A673 (cell line): ENCODE measurements around the gene ZNRF2.

GRCh38 chr7:28732627-28732809 is 225.6 kb downstream of the TRIL start:
- PRO-cap, result no peak

- PRO-cap, result no peak
Observed at GRCh38 chr7:28853758-28854683, 104.1 kb downstream of the TRIL start.

- PRO-cap, result no peak
Observed at GRCh38 chr7:28933289-28934009, 24.7 kb downstream of the TRIL start.

DNA sequence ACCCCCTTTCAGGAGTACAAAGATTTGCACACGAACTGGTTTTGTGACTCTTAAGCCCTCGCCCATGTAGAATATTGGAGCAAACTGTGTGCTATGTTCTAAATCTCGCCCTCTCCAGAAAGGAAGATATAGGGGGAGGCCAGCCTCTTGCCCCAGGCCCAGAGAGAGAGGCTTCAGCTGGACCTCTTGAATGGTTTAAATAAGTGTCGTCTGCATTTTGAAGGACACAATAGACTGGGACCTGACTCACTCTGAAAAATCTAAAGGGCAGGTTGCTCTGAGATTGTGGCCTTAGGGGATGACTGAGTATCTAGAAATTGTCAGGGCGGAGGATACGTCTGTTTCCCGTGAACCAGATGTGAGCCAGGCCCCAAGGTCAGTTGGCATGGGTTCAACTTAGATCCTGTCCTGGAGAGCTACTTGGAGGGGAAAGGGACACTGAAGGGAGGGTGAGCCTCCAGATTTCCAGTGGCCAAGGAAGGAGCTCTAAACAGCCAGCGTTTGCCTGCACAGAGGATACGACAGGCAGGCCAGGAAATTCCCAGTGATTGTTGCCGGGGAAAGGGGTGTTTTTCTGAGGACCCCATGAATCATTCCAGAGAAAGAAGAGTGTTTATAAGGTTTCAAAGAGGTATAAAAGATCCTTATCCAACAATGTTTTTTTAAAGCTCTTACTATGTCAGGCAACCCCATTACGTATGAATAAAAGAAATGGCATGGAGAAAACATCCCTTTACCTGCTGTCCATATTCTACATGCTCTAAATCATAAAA is 110.2 kb downstream of the CHN2 start:
- PRO-cap, result no peak

GRCh38 chr7:29413427-29414077 is 150.1 kb upstream of the PRR15 start:
- PRO-cap, result no peak

DNA sequence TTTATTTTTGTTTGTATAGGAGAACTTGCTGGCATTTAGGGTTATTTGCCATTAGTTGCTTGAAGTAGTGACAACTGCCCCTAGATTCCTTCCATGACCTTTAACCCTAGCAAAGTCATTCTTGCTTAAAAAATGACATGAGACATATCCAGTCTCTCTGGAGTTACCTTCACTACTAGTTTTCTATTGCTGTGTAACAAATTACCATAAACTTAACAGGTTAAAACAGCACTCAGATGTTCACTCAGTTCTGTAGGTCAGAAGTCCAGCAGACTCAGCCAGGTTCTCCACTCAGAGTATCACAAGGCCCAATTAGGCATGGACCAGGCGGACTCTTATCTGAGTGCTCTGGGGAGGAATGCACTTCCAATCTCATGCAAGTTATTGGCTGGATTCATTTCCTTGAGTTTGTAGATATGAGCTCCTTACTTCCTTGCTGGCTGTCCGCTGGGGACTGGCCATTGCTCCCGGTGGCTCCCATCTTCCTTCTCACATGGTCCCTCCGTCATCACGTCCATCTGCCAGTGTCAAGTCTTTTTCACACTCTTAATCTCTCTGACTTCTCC is 137.1 kb upstream of the PRR15 start:
- PRO-cap, result no peak

DNA sequence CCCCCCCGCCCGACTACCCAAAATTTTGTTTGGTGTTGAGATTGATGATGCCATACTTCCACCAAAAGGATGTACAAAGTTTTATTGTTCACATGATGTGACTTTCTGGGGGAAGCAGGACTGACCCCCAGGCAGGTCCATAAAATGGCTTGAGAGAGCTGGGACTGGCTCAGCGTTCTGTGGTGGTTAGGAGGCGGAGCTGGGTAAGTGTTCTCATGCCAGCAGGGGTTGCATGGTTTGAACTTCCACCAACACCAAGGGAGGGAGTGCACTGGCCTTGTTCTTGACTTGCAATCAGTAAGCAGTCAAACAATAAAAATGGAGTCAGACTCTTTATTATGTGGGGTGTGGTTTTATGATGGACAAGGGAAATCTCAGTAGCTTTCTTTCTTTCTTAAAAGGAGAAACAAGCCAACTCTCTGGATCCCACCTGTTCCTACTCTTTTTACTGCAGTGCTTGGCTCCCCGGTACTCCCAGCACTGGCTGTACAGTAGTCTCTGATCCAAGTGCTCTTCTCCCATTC is 95.4 kb upstream of the PRR15 start:
- PRO-cap, result no peak

- PRO-cap, result no peak
Observed at GRCh38 chr7:29479315-29480437, 84.0 kb upstream of the PRR15 start.

- PRO-cap, result no peak
Observed at GRCh38 chr7:29809199-29809478, 2.8 kb downstream of the WIPF3 start.

- PRO-cap, result bidirectional peak, plus-strand start at chr7:29866917, minus-strand start at chr7:29866718
Observed at GRCh38 chr7:29866534-29867337, 60.4 kb downstream of the WIPF3 start.

DNA sequence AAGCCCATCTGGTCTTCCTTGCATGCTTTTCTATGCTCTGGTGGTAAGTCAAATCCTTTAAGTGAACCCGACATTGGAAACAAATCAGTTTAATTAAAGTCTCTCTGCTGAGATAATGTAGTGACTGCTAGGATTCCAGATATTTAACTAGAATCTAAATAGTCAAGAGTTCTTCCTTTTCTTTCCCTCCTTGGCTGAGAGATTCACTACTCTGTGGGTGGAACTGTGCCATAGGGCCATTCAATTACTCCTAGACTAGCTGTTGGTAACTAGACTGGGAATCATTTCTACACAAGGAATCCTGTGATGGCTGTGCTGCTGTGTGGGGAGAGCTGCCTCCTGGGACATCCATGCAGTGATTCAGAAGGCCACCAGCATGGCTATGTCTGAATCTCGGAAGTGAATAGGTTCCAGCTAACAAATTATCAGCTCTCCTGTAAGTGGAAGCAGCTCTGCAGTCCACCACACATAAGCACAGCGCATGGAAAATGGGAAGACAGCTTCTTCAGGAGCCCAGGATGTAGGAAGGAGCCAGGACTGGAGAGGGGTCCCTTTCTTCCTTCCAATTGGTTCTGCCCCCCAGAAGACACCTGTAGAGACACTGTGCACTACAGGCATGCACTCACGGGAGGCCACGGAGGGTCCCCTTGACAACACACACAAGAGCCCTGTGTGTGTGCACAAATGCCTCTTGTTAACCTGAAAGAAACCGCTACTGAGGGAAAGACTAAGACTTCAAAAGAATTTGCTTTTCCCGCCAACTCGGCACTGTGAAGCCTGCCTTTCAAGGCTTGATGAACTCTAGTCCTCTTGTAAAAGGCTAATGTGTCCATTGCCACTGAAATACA is 66.5 kb downstream of the SCRN1 start:
- PRO-cap, result no peak

DNA sequence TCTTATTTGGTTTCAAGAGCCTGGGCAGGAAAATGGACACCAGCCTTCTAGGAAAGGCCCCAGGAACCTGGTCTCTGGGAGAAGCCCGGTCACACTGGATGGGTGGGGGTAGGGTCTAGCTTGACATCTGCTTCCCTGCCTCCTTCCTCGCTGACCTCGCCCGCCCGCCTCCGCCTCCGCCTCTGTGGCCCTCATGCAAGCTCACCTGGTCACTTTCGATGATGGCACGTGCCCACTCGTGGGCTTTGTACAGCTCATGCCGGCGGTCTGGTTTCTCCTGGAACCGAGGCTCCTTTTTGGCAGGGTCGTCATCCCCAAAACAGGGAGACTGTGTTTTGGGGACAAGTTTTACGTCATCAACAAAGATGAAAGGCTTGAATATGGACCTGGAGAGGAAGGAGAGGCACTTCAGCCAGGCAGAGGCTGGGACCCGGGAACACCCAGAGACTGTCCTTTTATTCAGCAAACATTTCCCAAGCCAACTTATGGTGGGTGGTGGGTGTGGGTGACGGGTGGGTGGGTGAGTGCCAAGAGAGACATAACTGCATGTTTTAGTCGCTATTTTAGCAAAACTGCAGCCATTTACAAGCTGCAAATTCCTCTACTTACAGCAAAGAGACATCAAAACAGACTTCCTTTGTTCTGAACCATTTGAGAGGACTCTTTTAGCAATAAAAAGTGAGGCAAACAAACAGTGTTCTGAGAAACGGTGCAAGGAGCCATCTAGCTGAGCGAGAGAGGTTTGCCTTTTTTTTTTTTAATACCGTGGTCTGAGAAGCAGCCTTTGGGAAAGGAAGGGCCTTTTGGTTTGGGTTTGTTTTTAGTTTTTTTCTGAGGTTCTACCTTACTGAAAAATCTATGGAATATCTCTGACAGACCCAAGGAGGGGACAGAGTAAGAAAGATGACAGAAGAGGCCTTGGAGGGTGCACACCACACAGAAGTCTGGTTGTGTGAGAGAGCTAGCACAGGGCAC is 63.1 kb downstream of the SCRN1 start:
- PRO-cap, result no peak

DNA sequence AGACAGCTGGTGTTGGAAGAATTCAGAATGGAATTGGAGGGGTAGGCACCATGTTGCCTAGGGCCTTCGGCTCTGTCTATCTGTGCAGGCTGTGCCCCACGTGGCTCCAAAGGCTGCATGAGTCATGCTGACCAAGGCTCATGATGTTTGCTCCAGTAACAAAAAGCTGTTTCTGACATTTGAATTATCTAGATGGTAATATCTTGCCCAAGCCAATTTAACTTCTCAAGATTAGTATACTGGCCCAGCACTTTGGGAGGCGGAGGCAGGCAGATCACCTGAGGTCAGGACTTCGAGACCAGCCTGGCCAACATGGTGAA is 57.5 kb downstream of the SCRN1 start:
- PRO-cap, result no peak

- PRO-cap, result no peak
Observed at GRCh38 chr7:29976725-29977040, 12.9 kb downstream of the SCRN1 start.

DNA sequence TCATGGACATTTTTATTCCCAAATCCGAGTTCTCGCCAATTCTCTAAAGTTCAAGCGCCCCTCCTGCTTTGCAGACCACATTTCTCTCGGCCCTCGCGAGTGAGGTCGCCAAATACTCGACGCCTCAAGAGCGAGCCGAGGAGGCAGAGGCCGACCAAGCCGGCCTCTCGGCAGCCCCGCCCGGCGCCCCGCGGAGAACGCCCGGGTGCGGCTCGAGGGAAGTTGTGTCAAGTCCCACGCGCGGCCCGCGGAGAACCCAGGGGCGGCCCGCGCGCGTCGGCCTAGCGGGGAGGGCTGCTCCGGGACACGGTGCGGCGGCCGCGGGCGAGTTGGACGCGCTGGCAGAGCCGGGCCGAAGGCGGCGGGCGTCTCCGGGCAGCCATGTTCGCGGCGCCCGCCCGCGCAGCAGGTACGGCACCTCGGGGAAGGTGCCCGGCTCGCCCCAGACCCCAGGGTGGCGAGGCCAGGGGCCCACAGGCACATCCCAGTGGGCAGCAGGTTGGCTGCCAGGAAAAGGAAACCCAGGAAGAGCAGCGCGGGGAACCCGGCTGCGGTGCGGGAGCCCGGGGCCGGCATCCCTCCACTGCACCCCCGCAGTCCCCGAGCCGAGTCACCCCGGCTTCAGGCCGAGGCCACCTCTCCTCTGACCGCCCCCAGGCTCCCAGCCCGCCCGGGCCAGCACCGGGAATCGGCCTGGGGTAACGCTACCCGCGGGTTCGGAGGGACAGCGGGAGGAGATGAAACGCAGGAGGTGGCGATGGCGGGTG is 602 bp downstream of the SCRN1 start:
- PRO-cap, result unidirectional peak, plus-strand start at position 193 of the sequence

DNA sequence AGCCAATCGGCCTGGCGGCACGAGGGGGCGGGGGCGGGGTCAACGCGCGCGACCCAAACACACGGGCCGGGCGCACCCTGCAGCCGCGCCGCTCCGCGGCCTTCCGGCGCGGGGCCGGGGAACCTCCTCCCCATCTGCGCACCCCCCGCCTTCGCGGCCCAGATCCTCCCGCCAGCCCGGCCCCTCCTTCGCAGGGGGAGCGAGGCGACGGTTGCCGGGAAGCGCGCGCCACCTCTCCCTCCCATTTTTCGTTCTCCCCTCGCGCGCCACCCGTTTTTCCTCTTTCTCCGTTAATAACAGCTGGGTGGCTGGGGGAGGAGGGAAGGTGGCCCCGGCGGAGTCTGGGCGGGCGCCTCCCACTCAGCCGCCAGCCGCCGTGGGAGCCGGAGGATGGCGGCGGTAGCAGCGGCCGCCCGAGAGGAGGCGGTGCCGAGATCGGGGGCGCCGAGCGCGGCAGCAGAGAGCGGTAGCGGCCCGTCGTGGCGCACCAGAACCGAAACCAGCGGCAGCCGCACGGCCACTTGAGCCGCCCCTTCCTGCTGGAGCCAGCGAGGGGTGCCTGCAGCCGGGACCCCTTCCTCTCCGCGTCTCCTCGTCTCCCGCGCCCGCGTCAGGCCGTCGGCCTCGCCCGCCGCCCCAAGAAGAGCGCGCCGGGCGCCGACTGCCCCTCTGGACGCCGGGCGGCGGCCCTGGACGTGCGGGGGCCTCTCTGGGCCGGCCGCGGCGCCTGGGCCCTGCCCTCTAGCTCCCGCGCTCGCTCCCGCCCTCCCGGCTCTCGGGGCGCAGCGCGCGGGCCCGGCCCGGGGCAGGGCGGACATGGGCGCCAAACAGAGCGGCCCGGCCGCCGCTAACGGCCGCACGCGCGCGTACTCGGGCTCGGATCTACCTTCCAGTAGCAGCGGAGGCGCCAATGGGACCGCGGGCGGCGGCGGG is at the start of gene ZNRF2:
TSS of gene ZNRF2 (plus strand) at position 56 of the 933 bp plus-strand sequence.
- PRO-cap, result bidirectional peak, plus-strand start at position 80 of the sequence, minus-strand start outside the sequence; bidirectional peak, plus-strand start at position 490 of the sequence, minus-strand start at position 136 of the sequence; bidirectional peak, plus-strand start at position 826 of the sequence, minus-strand start at position 884 of the sequence

DNA sequence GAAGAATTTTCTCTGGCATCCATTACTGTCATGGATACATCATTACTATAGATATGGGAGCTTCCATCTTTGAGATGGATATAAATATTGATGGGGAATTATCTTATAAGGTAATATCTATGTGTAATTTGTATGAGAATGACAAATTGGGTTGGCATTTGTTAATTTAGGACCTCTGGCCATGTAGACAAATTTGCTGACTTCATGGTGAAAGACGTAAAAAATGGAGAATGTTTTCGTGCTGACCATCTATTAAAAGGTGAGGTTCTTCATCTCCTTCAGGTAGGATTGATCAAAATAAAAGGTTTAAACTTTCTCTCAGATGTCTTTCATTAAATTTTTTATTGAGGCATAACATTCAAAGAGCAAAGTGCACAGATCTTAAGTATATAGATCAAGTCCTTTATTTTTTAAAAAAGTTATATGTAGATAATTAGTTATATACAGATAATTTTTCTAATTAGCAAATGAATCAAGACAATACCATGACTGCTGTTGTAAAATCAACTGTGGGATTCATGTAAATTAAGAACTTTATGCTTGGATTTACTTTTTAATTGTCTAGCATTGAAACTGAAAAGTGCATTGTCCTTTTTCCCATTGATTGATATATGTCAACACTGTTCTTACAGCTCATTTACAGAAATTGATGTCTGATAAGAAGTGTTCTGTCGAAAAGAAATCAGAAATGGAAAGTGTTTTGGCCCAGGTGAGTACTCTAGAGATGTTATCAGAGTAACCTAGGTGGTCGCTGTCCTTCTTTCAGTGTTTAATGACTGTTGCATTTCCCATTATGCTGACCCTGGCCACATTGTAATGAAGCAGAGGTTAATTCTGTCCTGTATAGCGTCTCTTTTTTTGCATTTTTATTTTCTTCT is 8.4 kb downstream of the GARS1 start:
- PRO-cap, result no peak

DNA sequence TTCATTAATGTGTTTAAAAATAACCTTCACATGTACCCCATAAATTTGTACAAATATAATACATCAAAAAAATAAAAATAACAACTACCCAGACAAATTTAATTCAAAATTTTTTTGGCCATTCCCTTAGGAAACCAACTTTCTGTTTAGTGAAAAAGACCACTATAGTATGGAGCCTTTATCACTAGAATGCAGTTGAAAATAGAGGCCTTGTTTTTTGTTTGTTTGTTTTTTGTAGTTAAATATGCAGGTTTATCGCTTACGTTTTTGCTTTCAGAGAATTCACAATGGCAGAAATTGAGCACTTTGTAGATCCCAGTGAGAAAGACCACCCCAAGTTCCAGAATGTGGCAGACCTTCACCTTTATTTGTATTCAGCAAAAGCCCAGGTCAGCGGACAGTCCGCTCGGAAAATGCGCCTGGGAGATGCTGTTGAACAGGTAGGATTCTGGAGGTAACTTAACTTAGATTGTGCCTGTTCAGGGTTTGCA is 21.0 kb downstream of the GARS1 start:
- PRO-cap, result no peak

GRCh38 chr7:30752857-30753618 is 1.1 kb downstream of the INMT start:
- PRO-cap, result no peak

GRCh38 chr7:32521721-32522236 is 26.5 kb downstream of the AVL9 start:
- PRO-cap, result no peak